ENCODE measurements around a stretch of chr17.

- RRBS, result no CpG with 5 or more reads among the region's 12 CpGs
CAGE:
- cytosol, long polyA plus RNA, result no peak
- long polyA plus RNA, result no peak
- nucleus, long polyA plus RNA, result no peak
These were observed 11.7 kb downstream of the WIPI1 start for GRCh38 chr17:68445270-68446233.

DNA sequence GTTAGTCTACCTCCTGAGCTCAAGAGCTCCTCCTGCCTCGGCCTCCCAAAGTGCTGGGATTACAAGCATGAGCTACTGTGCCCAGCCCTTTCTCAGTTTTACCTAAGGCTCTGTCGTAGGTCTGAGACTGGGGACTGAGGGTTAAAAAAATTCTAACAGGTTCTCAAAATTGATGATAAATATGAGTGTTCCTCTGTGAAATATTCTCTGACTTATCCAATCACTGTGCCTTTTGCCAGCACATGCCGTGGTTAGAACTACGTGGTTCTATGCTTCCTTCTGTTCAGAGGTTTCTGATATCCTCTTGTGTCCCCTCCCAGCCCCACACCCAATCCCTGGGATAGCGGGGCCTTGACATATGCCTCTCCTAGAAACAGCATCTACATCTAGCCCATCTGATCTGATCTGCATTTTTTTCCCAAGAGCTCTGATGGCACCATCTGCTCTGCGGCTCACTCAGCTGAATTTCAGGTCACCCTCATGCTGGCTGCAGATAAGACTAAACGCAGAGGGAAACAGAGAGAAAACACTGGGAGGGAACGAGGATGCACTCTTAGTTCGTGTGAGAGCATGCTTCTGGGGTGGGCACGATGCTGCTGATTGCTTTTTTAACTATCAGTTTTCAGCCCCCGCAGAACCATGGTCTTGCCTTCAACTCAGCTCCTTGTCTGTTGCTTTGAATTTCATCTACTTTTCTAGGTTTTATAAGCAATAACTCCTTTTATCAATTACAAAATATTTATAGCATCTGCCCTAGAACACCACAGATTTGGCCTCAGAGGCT lies 10.7 kb downstream of the WIPI1 start:
- RRBS, result no CpG with 5 or more reads among the region's 11 CpGs
CAGE:
- cytosol, long polyA plus RNA, result no peak
- long polyA plus RNA, result no peak
- nucleus, long polyA plus RNA, result no peak

DNA sequence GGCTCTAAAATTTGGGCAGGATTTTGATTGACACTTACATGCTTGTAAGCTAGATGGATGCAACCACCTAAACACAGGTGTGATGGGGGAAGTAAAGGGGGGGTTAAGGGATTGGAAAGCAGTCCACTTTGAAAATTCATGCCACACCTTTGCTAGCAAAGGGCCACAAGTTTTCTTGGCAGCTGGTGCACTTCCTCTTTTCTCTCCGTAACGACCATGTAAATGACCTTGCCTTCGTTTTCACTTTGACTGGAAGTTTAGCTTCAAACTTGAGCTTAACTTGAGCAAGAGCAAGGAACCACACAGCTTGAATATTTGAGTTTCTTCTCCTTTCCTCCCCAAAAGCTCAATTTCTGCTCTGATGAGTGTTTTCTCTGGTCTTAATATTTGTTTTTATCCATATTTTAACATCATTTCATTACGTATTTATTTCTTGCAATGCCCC lies 14.2 kb upstream of the PRKAR1A start:
- RRBS, result no CpG with 5 or more reads among the region's 4 CpGs
CAGE:
- cytosol, long polyA plus RNA, result no peak
- long polyA plus RNA, result no peak
- nucleus, long polyA plus RNA, result no peak

DNA sequence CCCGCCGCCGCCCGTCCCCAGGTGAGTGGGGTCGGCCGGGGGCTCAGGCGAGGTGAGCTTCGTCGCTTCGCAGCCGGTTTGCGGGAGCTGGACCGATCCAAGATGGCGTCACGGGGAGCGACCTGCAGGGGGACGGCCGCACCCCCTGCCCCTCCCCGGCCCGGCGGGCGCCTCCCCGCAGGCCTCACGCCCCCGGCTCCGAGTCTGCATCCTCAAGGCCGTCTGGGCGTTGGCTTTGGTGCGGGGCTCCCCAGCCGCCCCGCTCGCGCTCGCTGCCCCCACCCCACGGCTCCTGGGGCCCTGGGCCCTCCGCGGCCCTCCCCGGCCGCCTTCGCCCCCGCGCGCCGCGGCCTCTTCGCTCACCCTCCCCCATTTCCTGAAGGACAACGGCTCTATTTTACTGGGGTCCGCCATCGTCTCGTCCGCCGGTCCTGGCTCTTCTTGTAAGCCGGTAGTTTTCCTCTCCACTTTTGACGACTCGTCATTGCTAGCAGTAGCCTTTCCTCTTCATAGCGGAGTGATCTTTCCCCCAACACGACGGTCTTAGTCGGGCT lies 375 bp downstream of the PRKAR1A start:
- RRBS, result 1% methylated on average over 26 of the region's 59 CpGs
CAGE:
- cytosol, long polyA plus RNA, result no peak
- long polyA plus RNA, result no peak
- nucleus, long polyA plus RNA, result no peak

DNA sequence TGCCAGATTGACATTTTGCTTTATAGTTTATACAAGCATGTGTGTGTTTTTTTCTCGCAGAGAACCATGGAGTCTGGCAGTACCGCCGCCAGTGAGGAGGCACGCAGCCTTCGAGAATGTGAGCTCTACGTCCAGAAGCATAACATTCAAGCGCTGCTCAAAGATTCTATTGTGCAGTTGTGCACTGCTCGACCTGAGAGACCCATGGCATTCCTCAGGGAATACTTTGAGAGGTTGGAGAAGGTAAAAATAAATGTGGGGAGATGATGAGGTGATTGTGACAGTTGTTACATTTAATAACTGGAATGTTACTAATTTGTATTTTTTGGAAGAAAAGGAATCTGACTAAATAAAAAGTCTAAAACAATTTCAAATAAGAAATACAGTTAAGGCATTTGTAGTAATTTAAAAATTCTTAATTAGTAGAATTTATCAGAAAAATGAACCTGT lies 3.1 kb downstream of the PRKAR1A start:
- RRBS, result no CpG with 5 or more reads among the region's 8 CpGs
CAGE:
- cytosol, long polyA plus RNA, result no peak
- long polyA plus RNA, result no peak
- nucleus, long polyA plus RNA, result no peak

DNA sequence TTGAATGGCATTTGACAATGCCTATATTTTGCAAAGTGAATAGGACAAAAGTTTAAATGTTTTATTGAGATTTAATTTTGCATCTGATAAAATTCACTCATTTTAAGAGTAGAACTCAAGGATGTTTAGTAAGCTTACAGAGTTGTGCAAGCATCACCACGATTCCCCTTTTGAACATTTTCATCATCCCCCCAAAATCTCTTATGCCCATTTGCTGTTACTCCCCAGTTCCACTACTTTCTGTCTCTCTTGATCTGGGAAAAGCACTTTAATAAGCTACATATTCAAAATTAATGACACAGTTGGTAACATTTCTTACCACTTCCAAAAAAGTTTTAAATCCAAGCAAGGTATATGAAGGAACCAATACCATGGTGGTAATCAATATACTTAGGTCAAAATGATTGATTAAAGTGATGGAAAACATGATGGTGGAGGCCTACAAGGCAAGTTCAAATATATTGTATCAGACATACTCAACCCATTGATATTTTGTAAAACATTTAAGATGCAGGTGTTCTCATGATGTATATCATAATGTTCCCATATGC lies 30.2 kb upstream of the ABCA9 start:
- RRBS, result no CpG with 5 or more reads among the region's 1 CpG
CAGE:
- cytosol, long polyA plus RNA, result no peak
- long polyA plus RNA, result no peak
- nucleus, long polyA plus RNA, result no peak

DNA sequence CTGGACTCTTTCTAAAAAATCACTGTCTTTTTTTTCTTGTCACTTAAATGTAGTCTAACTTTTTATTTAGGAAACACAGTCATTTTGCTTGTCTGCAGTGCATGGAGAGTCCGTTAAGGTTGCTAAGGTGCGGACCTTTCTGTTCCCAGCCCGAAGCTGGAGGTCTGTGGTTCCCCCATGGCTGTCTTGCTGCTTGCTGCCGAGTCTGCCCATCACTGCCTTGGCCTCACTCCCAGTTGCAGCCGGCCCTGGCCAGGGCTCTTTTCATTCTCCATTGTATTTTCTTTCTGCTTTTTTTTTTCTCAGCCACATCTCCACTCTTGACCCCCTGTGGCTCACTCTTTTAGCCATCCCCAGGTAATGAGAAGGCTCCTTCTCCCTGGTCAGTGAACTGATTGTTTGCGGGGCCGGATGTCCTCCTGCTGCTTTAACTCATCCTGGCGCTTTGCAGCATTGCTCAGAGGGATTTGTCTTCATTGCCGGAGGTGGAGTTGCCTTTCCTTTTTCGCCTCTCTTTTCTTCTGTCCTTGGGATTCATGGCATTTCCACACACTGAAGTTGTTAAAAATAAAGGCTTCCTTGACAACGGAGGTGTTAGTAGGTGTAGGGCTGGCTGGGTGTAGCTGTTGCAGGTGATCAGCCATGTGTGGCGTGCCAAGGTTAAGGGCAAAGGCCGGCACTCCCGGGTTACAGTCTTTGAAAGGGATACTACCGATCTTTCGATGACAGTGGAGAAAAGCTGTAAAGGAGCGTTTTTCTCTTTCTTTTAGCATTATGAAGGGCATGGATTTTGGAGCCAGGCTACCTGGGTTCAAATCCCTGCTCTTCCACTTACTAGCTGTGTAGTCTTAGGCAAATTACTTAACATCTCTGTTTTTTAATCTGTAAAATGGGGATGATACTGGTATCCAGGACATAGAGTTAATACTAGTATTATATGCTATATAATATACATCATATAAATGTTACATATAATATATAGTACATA lies 34.1 kb downstream of the MAP2K6 start:
- RRBS, result 55% methylated on average over 4 of the region's 17 CpGs
CAGE:
- cytosol, long polyA plus RNA, result no peak
- long polyA plus RNA, result no peak
- nucleus, long polyA plus RNA, result no peak

GRCh38 chr17:69606993-69607640 lies 192.6 kb downstream of the MAP2K6 start:
- RRBS, result no CpG with 5 or more reads among the region's 6 CpGs
CAGE:
- cytosol, long polyA plus RNA, result no peak
- long polyA plus RNA, result no peak
- nucleus, long polyA plus RNA, result no peak

GRCh38 chr17:70077924-70078255 lies 2.9 kb downstream of the KCNJ16 start:
CAGE:
- cytosol, long polyA plus RNA, result no peak
- long polyA plus RNA, result no peak
- nucleus, long polyA plus RNA, result no peak

- RRBS, result no CpG with 5 or more reads among the region's 4 CpGs
CAGE:
- cytosol, long polyA plus RNA, result no peak
- long polyA plus RNA, result no peak
- nucleus, long polyA plus RNA, result no peak
These were observed 24.2 kb downstream of the KCNJ16 start for GRCh38 chr17:70099027-70099858.

DNA sequence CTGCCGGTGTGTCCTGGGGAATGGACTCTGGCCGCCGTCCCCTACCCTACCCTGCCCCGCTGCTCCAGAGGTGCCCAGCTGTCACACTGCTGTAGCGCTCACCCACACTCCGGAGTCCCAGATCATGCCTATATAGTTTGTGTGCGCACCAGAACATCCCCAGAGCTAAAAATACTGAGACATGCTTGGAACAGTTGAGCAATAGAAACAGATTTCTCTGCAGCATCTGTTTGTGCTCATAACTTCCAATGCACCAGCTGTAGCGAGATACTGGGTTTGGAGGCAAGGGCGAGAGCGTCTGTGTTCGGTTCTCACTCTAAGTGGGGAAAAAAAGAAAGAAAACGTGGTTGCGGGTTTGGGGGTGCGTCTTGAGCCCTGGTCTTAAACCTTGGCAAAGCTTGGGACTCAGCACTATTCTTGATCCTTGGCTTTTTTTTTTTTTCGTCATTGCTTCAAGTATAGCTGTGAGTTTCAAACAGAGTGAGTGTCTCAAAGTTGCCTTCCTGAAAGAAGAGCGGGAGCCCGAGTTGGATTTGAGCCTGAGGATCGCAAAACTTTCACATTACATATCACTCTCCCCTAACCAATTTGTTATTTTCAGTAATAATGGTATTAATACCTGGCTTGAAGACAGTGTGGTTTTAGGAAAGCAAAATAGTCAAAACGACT lies 538 bp downstream of the KCNJ2 start:
- RRBS, result under 1% methylated on average over 5 of the region's 19 CpGs
CAGE:
- cytosol, long polyA plus RNA, result no peak
- long polyA plus RNA, result no peak
- nucleus, long polyA plus RNA, result no peak

GRCh38 chr17:71441065-71441399 lies 679.8 kb upstream of the SOX9 start:
- RRBS, result no CpG with 5 or more reads among the region's 8 CpGs
CAGE:
- cytosol, long polyA plus RNA, result no peak
- long polyA plus RNA, result no peak
- nucleus, long polyA plus RNA, result no peak

GRCh38 chr17:71544873-71545375 lies 575.9 kb upstream of the SOX9 start:
- RRBS, result no CpG with 5 or more reads among the region's 5 CpGs
CAGE:
- cytosol, long polyA plus RNA, result no peak
- long polyA plus RNA, result no peak
- nucleus, long polyA plus RNA, result no peak

DNA sequence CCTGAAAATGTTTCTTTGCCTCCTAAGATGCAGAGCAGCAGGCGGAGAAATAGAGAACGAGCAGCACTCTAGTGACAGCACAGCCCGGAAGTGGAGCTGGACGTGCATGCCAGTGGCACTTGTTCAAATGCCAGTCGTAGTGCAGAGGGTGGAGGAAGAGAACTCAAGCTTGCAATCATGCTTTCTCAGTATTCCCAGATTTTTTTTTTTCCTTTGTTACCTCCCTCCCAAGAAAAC lies 182.2 kb upstream of the SOX9 start:
- RRBS, result no CpG with 5 or more reads among the region's 5 CpGs
CAGE:
- cytosol, long polyA plus RNA, result no peak
- long polyA plus RNA, result no peak
- nucleus, long polyA plus RNA, result no peak

- RRBS, result no CpG with 5 or more reads among the region's 14 CpGs
CAGE:
- cytosol, long polyA plus RNA, result no peak
- long polyA plus RNA, result no peak
- nucleus, long polyA plus RNA, result no peak
These were observed 154.5 kb upstream of the SOX9 start for GRCh38 chr17:71966196-71966850.

DNA sequence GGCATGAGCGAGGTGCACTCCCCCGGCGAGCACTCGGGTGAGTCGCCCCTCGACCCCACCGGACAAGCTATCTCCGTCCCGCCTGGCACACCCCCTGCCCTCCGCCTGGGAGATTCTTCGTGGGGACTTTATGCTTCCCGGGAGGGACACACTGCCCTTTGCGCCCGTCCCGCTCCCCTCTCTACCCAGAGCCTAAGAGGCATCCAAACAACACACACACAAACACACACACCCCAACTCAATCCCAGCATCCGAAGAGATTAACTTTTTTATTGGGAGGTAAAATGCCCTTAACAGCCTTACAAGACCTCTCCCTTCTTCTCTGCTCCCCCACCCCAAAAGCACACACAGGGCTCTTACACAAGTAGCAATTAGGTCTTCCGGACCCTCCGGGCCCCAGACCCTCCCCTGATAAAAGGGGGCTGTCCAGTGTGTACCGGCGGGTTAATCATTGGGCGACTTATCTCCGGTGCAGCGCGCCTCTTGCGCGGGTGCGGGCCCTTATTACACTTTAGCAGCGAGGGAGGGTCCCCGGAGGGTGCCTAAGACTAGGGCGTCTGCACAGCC lies 2.2 kb downstream of the SOX9 start:
- RRBS, result 6% methylated on average over 18 of the region's 30 CpGs
CAGE:
- cytosol, long polyA plus RNA, result no peak
- long polyA plus RNA, result no peak
- nucleus, long polyA plus RNA, result no peak

DNA sequence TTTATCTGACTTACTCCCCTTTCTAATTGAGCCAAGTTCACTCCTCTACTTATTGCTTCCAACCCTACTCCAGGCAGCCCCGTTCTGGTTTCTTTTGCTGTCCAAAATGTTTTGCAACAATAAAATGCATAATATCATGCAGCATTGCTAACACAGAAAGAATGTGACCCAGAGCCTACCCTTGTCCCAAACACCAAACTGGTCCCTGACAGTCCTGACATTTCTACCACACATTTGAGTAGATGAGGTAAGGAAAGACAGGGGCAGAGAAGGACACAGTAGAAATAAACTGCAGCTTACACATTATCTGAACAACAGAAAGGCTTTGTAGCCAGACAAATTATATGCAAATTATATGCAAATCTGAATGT lies 31.6 kb downstream of the SOX9 start:
- RRBS, result no CpG with 5 or more reads among the region's 1 CpG
CAGE:
- cytosol, long polyA plus RNA, result no peak
- long polyA plus RNA, result no peak
- nucleus, long polyA plus RNA, result no peak

DNA sequence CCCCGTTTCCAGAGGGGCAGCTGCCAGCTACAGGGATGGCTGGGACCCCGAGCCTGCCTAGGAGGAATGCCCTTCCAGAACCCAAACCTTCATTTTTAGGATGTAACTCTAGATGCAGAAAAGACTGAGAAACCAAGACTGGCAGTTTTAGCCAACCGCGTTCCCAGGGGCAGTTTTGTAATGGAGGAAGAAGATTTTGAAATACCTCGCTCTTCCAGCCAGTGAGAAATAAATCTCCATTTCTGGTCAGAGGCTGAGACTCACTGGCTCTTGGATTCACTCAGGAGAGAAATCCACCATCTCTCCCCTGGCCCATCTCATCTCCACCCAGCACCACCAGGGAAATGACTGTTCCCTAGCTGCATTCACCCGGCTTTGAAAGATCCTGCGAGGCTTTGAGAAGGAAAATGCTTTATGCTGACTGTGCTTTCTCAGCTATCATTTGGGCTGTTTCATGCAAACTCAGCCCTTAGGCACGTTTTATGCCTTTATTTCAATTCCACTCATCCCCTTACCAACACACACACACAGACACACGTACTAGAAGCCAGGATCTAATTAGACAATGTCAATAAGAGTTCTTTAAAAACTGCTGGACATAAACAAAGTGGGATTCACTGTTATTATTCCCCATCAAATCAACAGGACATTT lies 185.3 kb downstream of the SOX9 start:
- RRBS, result no CpG with 5 or more reads among the region's 9 CpGs
CAGE:
- cytosol, long polyA plus RNA, result no peak
- long polyA plus RNA, result no peak
- nucleus, long polyA plus RNA, result no peak

GRCh38 chr17:72337195-72337593 lies 216.4 kb downstream of the SOX9 start:
- RRBS, result no CpG with 5 or more reads among the region's 1 CpG
CAGE:
- cytosol, long polyA plus RNA, result no peak
- long polyA plus RNA, result no peak
- nucleus, long polyA plus RNA, result no peak

DNA sequence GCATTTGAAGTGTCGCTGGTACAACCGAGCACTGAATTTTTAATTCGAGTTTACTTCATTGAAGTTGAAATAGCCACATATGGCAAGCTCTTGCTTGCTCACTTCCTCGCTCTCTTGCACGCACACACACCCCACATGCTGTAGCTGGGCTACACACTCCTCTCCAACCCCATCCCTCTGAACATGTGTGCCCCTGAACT lies 216.8 kb downstream of the SOX9 start:
- RRBS, result no CpG with 5 or more reads among the region's 5 CpGs
CAGE:
- cytosol, long polyA plus RNA, result no peak
- long polyA plus RNA, result no peak
- nucleus, long polyA plus RNA, result no peak